Pericardium (tissue), 1 donor: ENCODE results near the genes PTRHD1, ADCY3 and KIF3C.

GRCh38 chr2:24598155-24598632 lies 107.1 kb downstream of the NCOA1 start:
- RRBS = no CpG with 5 or more reads among the region's 1 CpG

DNA sequence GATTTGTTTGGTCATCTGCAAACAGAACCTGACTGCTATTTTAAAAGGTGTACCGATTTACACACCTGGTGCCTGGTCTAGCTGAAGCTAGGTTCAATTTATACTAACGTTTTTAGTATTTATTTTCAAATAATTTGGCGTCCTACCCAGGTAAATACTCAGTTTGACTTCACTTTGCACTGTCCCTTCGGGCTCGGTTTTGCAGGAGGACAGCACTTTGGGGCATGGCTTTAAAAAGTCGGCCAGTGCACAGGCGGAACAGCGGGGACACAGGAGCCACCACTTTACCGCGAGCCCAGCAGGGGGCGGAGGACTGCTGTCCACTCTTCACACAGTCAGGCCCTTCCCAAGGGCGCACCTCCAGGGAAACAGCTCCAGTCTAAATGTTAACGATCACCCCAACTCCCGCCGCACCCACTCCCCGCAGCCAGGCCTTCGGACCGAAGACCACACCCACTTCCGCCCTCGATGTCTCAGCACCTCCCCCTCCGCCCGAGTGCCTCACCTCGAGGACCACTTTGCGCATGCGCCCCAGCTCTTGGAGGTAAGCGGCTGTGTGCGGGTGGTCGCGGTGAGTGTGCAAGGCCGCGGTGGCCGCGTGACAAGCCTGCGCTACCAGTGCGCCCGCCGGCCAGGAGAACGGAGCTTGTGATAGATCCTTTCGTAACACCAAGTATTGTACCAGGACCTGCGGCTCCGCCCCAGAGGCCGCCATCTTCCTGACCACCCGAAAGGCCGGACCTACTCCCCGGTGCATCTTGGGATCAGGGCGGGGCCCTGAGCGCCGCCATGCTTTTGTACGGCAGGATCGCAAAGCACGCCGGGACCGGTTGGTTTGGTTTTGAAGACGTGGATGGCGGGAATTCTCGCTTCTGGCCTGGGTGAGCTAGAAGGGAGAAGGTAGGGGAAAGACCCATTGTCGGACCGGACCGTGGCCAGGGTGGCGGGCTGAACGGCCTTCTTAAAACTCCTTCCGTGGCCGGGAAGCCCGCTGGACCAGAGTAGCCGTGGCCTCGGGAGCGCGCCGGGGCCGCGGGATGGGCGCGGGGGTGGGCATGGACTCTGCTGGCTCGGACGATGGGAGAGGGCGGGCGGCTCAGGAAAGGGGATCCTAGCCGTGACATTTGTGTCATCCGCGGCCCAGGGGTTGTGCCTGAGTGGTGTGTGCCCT lies at the start of gene PTRHD1:
TSS of gene PTRHD1 (minus strand) at position 771 of the 1,171 bp plus-strand sequence.
- RRBS = 1% methylated on average over 29 of the region's 80 CpGs

DNA sequence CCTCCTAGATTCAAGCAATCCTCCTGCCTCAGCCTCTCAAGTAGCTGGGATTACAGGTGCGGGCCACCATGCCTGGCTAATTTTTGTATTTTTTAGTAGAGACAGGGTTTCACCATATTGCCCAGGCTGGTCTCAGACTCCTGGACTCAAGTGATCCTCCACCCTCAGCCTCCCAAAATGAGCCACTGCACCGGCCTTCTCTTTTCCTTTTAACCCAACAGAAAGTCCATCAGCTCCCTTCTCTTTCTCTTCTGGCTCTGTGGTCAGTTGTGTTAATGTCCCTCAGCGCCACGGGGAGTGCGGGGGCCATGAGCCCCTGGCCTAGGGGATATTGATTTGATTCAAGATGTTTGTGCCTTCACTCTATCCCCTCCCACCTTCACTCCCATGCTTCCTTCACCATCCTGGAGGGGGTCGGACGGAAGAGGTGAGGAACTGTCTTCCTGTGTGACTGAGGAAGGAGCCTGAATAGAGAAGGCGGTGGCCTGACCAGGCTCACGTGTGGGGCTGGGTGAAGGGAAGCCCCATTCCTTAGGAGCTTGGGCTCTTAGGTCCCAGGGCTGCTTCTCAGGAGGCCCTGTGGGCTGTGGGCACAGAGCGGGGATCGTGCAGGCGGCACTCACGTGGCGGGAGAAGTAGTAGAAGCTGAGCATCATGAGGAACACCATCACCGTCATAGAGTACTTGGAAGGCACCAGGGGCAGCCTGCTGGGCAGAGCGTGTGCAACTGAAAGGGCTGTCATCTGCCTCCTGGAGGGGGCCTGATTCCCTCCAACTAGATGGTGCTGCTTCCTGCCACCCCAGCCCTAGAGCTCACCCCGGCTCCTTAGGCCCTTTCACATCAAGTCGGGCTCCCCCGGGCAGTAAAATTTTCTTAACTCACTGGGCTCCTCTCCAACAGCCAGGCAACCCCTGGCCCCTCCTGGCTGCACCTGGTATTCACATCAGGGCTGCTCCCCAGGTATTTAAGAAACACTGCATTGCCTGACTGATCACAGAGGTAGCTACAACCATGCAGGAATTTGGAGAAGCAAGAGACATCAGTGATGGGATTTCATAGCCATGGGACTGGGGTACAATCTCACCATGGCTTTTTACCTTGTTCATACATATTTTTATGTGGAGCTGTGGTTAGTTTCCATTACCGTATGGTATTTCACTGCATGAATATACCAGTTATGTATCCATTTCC lies 32.6 kb downstream of the CENPO start:
- RRBS = no CpG with 5 or more reads among the region's 20 CpGs

DNA sequence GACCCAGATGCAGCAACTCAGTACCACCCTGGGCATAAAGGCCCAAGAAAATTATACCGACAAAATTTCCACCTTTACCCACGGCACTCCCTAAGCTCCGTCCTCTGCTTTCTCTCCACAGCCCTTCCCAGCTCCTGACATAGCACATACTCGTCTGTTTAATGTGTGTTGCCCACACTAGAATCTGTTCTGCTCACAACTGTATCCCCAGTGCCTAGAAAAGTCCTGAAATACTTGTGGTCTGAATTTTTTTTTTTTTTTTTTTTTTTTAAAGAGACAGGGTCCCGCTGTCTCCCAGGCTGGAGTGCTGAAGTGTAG lies 62.3 kb downstream of the ADCY3 start:
- RRBS = no CpG with 5 or more reads among the region's 5 CpGs

- RRBS = no CpG with 5 or more reads among the region's 7 CpGs
Measured at GRCh38 chr2:24912195-24912718, 7.8 kb downstream of the ADCY3 start.

- RRBS = no CpG with 5 or more reads among the region's 9 CpGs
Measured at GRCh38 chr2:24912854-24913230, 7.2 kb downstream of the ADCY3 start.

GRCh38 chr2:24916942-24917582 lies 3.0 kb downstream of the ADCY3 start:
- RRBS = no CpG with 5 or more reads among the region's 8 CpGs

DNA sequence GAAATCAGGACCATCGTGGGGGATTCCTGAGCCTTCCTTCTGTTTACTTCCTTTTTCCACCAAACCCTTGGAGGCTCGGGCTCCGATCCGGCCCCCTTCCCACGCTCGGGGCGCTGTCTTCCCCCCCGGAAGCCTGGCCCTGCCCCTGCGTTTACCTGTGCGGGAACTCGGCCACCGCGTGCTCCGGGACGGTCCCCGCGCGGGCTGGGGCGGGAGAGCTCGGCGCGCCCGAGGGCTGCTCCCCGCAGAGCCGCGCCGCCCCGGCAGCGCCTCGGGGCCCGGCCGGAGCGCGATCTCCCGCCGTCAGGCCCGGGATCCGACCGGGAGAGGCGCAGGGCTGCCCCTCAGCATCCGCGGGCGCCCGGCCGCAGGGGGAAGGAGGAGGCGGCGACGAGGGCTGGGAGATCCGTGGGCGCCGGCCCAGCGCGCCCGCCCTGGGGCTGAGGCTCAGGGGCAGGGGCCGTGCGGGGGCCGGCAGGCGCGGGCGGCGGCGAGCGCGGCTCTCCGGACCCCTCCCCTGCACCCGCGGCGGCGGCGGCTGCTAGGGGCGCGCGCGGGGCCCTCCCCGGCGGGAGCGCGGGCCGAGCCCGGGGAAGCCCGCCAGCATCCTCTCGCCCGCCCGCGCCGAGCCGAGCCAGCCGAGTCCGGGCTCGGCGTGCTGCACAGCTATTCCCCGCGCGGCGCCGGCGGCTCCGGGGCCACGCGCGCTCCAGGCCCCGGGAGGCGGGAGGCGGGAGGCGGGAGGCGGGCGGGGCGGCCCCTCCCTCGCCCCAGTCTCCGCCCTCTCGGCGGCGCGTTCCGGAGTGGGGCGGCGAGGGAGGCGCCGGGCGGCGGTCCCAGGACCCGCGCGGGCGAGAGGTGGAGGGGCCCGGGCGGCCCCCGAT lies at the start of gene ADCY3:
TSS of gene ADCY3 (minus strand) at position 710 of the 884 bp plus-strand sequence.
- RRBS = 1% methylated on average over 85 of the region's 128 CpGs

- RRBS = 2% methylated on average over 26 of the region's 52 CpGs
Measured at GRCh38 chr2:24920412-24920843, 391 bp upstream of the ADCY3 start.

DNA sequence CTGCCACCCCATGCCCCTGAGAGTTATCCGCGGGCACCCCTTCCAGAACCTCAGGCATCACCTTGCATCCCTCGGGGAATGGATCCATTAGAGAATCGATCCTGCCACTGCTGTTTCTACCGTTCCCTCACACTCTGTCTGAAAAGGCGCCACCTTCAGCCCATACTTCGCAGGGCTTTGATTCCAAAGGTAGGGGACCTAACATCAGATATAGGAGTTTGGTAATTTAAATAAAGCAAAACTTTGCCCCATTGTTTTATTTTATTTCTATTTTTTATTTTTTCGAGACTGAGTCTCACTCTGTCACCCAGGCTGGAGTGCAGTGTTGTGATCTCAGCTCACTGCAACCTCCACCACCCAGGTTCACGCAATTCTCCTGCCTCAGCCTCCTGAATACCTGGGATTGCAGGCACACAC lies 1.2 kb upstream of the ADCY3 start:
- RRBS = no CpG with 5 or more reads among the region's 9 CpGs

DNA sequence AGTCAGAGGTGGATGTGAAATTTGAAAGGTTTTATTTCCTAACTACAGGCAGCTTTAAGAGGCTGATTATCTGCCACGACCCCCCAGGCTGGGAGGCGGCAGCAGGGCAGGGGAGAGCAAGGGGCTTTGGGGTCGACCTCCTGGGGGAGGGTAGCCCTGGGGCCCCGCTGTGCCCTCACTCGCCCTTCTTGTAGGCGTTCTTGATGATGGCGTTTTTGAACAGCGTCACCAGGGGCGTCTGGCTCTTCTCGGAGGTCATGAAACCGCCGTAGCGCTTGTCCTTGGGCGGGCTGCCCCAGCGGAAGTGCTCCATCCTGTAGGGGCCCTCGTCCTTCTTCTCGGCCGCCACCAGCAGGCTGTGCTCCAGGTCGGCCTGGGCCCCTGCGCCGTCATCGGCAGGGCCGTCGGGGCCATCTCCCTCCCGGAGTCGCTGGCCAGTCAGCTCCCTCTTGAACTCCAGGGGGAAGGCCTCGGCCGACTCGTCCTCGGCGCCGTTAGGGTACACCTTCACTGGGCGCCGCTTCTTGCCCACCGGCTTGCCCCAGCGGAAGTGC lies 7.4 kb downstream of the POMC start:
- RRBS = 24% methylated on average over 6 of the region's 36 CpGs

DNA sequence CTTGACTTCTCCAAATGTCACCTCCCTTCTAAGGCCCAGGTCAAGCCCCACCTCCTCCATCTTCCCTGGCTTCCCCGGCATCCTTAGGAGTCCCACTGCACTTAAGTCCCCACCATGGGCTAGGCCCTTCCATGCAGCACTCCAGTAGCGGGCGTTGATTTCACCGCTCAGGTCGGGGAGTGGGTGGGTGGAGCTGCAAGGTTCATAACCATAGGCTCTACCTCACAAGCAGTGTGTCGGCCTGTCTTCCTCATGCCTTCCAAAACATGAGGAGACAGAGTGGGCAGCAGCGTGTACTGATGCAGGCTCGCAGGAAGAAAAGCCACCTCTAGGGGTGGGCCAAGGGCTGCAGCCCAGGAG lies 47.6 kb downstream of the DNMT3A start:
- RRBS = no CpG with 5 or more reads among the region's 8 CpGs

DNA sequence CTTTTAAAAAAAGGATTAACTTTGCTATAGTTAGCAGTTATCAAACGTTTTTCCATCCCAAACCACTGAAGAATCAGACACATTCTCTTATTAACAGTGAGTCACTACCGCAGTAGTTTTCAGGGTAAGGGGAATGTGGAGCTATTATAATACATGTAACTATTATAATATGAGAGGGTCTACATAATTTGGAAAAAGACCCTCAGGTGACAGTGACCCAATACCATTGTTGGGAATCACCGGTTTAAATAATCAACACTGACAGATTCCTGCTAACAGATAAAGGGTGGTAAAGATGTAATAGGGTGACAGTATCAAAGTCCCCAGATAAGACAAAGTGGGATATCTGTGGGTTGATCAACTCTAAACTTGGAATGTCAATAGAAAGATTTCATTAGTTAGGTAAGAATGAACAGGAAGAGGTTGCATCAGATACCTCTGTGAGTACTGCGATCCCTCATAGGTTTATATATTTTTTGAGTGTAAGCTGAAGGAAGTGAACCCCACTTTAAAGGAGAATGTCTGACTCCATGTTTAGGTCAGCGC lies 113.0 kb upstream of the DNMT3A start:
- RRBS = no CpG with 5 or more reads among the region's 5 CpGs

GRCh38 chr2:25749825-25750649 lies 76.7 kb upstream of the DTNB start:
- RRBS = no CpG with 5 or more reads among the region's 6 CpGs

DNA sequence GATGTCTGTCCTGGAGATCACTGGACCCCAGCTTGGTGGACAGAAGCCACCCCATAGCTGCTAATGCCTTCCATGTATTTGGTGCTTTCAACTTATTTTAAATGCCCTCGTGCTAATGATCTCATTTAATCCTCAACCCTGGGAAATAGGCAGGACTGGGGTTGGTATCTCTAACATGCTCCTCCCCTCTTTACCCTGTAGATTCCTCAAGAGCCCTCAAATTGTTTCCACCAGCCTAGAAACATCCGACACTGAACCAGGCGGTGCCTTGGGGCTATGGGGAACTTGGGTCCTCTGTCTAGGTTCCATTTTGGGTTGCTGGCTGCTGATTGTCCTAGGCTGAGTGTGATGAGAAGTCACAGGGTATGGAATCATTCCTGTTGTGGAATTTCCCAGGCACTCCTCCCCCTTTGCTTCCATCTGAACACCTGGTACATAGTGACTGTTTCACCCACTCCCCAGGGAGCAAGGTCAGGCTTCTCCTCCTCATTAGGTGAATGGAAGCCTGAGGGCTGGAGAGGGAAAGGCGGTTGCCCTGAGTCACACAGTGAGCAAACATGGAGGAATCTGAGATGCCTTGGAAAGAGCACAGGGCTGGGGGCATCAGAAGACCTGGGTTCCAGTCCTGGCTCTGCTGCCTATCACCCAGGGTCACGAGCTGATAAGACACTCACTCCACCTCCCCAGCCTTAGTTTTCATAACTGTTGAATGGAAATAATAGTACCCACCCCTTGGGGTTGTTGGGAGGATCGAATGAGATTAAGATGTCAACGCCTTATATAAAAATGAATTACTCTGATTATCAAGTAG lies 4.5 kb downstream of the KIF3C start:
- RRBS = no CpG with 5 or more reads among the region's 7 CpGs

GRCh38 chr2:25982323-25983110 lies at the start of gene KIF3C:
Gene KIF3C (minus strand): TSS chr2:25982497.
- RRBS = 2% methylated on average over 20 of the region's 63 CpGs

GRCh38 chr2:26016361-26016823 lies 17.5 kb upstream of the RAB10 start:
- RRBS = no CpG with 5 or more reads among the region's 6 CpGs

GRCh38 chr2:26017984-26018625 lies 15.8 kb upstream of the RAB10 start:
- RRBS = no CpG with 5 or more reads among the region's 4 CpGs

DNA sequence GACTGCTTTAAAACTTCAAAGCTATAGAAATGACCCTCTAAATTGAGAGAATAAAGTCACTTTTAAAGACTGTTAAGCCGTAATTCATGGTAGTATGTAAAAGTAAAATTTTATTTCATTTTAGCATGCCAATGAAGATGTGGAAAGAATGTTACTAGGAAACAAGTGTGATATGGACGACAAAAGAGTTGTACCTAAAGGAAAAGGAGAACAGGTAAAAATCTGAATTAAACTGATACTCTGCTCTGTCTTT lies 45.9 kb upstream of the GAREM2 start:
- RRBS = no CpG with 5 or more reads among the region's 2 CpGs

GRCh38 chr2:26143794-26144546 lies 28.9 kb upstream of the GAREM2 start:
- RRBS = no CpG with 5 or more reads among the region's 10 CpGs